UCH-1 (cell line): ENCODE data around the genes BMP8A, HPCAL4, OXCT2 and BMP8B.

- RRBS, result no CpG with 5 or more reads among the region's 9 CpGs
Observed at GRCh38 chr1:39282934-39283865, 78.7 kb downstream of the MACF1 start.

- RRBS, result no CpG with 5 or more reads among the region's 7 CpGs
Observed at GRCh38 chr1:39328074-39329122, 123.9 kb downstream of the MACF1 start.

DNA sequence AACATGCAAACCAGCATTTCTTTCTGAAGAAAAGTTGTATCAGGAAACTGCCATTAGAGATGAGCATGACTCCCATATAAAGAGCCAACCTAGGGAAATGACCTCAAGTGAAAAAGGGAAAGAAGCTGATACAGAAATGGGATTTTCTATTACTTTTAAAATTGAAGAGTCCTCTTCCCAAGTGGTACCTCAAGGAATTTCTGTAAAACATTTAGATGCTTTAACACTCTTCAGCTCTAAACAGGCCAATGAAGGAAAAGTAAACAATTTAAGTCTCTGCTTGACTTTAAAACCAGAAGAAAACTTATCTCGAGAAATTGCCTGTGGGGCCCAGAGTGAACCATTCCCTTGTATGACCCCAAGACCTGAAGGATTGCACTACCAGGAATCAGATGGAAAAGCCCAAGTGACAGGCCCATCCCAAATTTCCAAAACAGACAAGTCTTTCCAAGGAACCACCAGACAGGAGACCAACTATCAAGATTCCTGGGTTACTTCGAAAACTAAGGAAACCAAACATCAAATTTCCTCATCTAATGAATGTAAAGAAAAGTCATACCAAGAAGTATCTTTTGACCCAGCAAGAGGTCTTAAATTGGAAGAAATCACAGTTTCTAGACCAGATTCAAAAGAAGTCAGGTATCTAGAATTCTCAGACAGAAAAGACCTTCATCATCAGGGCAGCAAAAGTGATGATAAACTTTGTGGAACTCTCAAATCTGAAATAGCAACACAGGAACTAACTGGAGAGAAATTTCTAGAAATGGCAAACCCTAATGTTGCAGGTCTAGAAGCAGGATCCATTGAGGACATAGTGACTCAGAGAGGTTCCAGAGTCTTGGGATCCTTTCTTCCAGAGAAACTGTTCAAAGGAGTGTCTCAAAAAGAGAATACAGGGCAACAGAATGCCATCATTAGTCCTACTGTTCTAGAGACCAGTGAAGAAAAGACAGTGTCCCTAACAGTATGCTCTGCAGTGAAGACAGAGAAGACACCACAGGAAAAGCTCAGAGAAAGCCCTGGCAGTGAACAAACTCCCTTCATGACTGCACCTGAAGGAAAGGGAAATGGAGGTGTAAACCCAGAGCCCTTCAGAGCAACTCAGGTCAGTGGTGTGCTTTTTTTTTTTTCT is 131.4 kb downstream of the MACF1 start:
- RRBS, result no CpG with 5 or more reads among the region's 2 CpGs

DNA sequence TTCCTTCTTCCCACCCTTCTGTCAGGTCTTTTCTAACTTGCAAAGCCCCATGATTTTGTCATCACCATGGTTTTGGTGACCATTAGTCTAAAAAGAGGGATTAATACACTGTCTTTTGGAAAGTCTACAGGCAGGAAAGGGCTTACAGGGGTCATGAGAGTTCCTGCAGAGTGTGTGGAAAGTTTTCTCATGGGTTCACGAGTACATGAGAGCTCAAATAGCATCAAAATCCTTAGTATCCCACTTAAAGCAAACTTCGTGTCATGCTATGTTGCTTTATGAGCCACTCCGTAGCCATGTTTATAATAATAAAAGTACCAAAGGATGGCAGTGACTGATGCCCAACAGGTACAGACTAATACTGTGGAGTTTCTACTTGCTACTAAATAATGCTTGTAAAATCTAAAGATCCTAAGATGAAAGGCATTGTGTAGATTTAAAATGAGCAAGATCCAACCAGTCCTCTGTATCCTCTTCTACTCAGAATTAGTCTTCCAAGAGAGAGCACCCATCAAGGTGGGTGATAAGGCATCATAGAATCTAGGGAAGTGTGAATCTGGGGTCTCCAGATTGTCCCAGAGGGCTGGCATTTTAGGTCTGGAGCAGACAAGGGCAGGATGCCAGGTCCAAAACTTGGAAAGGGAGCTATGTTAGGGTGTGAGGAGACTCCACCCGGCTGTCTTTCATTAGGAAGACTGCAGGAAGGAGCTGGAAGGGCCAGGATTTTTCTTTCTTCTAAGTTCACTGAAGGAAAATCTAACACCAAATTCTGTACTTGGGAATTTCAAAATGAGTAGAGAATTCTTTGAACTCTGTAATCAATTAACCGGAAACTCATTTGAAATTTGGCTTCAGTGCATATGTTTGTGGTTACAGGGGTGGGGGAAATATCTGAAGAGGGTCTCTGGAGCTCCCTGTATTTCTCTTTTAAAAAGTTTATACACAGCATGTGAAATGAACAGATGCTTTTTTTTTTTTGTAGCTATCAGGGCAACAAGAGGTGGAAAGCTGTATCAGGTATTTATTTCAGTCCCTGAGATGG is 86.2 kb upstream of the BMP8A start:
- RRBS, result no CpG with 5 or more reads among the region's 5 CpGs

- RRBS, result no CpG with 5 or more reads among the region's 3 CpGs
Observed at GRCh38 chr1:39430435-39431163, 60.8 kb upstream of the BMP8A start.

GRCh38 chr1:39491232-39492197 is at the start of gene BMP8A:
TSS of gene BMP8A (plus strand) at chr1:39491636.
- RRBS, result 7% methylated on average over 59 of the region's 151 CpGs

GRCh38 chr1:39526939-39527697 is 35.7 kb downstream of the BMP8A start:
- RRBS, result no CpG with 5 or more reads among the region's 12 CpGs

GRCh38 chr1:39622818-39623516 is 16.5 kb downstream of the HEYL start:
- RRBS, result no CpG with 5 or more reads among the region's 11 CpGs

- RRBS, result 4% methylated on average over 31 of the region's 67 CpGs
Observed at GRCh38 chr1:39691240-39692177, at the start of gene HPCAL4. TSS of gene HPCAL4 (minus strand) at chr1:39691433.

DNA sequence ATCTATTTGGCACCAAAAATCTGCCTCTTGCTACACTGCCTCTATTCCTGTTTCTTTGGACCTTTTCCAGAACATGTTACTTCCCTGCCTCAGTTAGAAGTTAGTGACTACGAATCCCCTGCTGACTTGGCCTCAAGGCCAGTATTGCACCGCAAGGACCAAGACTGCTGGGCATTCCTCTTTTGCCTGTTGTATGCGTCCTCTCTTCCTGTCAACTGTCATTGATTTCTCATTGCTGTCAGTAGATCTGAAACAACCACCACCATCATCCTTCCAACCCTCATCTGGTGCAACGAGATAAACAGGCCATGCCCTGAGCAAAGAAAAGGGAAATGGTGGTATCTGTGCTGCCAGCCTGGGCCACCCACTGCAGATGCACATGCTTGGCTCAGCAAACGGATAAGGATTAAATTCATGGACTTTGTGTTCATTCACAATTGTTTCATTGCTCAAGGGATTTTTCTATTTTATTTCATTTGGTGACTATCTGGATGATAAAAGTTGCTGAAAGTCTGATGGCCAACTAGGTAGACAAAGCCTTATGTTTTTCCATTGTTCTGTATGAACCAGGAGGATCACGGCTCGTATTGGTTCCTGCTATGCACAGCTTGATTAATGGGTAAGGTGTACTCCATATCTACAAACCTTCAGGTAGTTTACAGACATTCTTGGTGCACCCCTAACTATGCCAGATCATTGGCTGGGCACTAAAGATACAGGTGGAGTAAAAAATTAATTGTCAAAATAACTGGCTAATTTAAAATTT is 13.6 kb downstream of the OXCT2 start:
- RRBS, result no CpG with 5 or more reads among the region's 7 CpGs

GRCh38 chr1:39771171-39771679 is at the start of gene OXCT2:
TSS of gene OXCT2 (minus strand) at chr1:39771348.
- RRBS, result 13% methylated on average over 3 of the region's 46 CpGs

DNA sequence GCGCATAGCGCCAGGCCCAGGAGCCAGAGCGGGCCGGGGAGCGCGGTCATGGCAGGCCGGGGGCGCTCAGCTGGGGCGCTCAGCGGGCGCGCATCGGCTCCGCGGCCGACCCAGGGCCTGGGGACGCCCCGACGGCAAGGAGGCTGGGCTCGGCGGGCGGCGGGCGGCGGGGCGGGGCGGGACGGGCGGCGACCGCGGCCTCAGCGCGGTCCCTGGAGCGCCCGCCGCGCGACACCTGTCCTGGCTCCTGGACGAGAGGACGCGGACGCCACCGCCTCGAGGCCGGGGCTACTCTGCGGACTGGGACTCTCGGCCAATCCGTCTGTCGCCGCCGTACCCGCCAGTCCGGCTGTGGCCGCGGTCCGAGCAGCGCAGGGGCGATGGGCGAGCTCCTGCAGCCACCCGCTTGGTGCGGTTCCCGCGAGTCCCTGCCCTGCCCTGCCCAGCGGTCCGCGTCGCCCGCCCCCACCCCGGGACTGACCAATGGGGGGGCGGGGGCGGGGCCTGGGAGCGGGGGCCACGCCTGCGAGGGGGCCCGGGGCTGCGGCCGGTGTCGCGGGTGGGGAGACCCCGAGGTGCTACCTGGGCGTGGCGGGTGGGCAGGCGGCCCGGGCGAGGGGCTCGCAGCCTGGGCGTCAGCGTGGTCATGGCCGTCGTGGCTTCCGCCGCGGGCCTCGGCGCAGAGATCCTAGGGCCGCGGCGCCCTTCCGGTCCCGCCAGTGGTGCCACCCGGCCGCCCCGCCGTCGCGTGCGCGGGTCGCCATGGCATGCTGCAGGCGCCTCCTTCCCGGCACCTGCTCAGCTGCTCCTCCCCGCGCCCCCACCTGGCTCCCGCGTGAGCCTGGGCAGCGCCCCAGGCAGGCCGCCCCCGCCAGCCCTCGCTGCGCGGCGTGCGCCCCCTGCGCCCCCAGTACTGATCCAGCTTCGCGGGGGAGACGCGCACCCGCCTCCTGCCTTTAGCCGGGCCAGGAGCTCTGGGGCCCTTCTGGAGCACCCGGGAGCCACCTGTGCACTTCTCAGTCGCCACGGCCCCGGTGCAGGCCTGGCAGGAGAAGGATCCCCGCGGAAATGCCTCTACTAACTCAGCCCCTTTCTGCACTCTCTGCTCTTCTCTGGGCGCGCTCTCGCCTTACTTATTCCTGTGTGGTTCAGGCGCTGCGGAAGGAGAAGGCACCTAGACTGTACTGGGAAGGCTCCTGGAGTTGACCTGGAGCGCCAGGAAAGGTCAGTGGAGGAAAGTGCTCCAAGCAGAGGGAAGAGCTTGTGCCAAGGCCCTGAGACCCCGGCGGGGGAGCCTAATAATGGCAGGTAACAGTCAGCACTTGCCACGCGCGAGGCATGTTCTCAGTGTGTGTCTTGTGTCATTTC is at the start of gene BMP8B:
BMP8B (minus strand) TSS at position 430 of the 1,368 bp plus-strand sequence.
- RRBS, result 5% methylated on average over 30 of the region's 148 CpGs

DNA sequence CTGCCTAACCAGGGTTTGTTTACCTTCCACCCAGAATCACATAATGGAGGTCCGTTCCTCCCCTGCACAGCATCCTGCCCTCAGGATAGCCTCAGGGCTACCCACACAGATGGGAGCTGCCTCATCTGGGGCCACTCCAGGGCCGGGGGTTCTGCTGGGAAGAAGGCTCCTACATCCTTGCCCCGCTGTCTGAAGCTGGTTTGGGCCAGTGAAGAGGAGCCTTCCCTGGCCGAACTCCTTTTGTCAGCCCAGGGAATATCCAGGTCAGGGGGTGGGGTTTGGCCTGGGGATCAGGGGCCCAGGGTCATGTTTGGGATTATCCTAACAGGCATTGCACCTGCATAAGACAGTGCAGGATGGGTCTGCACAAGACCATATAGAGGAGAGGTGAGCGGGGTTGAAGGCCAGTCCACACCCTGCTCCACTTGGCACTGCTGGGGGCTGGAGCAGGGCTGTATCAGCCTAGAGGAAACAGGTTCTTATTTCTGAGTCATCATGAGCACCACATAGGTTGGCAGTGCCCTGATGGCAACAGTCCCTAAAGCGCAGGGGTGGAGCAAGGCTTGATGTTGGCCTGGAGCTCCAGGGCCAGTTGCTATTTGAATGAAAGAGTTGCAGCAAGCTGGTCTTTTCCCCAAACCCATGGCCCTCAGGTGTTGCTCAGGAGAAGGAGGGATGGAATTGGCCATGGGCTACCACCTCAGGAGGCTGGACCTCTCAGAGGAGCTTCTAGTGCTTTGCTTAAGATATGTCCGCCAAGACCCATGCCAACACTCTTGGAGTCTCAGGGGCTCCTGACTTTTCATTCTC is 29.7 kb upstream of the BMP8B start:
- RRBS, result no CpG with 5 or more reads among the region's 7 CpGs

DNA sequence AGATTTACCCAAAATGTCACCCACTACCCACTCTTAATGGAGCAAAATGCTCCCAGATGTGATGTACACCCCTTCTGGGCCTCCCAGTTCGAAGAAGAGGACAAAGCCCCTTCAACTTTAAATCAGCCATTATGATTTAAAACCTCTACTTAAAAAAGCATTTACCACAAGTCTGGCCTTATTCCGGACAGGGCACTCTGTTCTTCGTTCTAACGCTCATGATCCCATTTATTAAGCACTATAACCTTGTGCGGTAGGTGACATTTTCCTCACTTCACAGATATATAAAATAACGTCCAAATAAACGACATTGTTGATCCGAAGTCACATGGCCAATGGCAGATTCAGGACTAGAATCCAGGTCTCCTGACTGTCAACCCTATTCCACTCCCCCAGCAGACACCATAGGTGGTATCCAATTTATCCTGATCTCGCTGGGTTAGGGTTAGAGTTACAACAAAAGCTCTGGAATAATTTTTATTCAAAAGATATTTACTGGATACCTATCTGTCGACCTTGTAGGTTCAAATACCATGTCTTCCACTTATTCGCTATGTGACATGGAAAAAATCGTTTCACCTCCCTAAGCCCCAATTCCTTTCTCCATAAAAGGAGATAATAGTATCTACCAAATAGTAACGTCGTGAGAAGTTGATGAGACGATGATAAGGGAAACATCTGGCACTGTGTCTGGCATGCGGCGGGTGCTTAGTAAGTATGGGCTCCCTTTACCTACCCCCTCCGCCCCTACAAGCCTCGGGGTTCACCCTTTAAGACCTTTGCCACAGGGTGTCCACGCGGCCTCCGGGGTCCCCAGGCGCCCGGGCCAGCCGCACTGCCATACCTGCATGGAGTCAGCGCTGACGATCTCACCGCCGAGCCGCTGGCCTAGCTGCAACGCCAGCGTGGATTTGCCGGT is 571 bp downstream of the TRIT1 start:
- RRBS, result 2% methylated on average over 6 of the region's 33 CpGs

GRCh38 chr1:39952318-39953077 is 2.4 kb upstream of the MFSD2A start:
- RRBS, result no CpG with 5 or more reads among the region's 8 CpGs

- RRBS, result no CpG with 5 or more reads among the region's 8 CpGs
Observed at GRCh38 chr1:39960566-39961113, 5.7 kb downstream of the MFSD2A start.

GRCh38 chr1:39980587-39981222 is 25.8 kb downstream of the MFSD2A start:
- RRBS, result no CpG with 5 or more reads among the region's 4 CpGs

DNA sequence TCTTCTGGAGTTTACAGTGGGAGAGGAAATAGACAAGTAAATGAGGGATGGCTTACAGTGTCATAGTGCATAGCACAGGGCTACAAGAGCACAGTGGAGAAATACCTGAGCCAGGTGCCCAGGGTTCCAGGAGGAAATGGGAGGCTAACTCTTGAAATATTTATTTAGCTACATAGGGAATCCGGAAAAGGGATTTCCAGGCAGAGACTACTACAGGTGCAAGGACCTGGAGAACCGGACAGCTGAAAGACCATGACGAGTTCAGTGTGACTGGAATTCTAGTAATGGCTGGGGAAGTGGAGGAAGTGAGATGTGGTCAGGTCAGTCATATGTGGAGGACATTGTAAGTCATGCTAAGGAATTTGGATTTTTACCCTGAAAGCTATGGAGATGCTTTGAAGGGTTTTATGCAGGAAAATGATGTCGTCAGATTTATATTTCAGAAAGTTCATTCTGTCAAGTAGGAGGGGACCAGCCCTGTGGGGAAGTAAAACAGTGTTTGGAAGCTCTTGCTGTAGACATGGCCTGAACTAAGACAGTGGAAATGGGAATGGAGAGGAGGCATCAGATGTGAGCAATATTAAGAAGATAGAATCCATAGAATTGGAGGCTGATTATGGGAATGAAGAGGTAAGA is 1.8 kb downstream of the CAP1 start:
- RRBS, result 100% methylated on average over 1 of the region's 4 CpGs

GRCh38 chr1:40049587-40050262 is 9.2 kb downstream of the CAP1 start:
- RRBS, result no CpG with 5 or more reads among the region's 3 CpGs

- RRBS, result no CpG with 5 or more reads among the region's 5 CpGs
Observed at GRCh38 chr1:40072056-40073143, 24.7 kb downstream of the PPT1 start.